Retinal pigment epithelial cell (primary cell): ENCODE measurements around the genes UBE2A, RNF113A and ATP1B4.

DNA sequence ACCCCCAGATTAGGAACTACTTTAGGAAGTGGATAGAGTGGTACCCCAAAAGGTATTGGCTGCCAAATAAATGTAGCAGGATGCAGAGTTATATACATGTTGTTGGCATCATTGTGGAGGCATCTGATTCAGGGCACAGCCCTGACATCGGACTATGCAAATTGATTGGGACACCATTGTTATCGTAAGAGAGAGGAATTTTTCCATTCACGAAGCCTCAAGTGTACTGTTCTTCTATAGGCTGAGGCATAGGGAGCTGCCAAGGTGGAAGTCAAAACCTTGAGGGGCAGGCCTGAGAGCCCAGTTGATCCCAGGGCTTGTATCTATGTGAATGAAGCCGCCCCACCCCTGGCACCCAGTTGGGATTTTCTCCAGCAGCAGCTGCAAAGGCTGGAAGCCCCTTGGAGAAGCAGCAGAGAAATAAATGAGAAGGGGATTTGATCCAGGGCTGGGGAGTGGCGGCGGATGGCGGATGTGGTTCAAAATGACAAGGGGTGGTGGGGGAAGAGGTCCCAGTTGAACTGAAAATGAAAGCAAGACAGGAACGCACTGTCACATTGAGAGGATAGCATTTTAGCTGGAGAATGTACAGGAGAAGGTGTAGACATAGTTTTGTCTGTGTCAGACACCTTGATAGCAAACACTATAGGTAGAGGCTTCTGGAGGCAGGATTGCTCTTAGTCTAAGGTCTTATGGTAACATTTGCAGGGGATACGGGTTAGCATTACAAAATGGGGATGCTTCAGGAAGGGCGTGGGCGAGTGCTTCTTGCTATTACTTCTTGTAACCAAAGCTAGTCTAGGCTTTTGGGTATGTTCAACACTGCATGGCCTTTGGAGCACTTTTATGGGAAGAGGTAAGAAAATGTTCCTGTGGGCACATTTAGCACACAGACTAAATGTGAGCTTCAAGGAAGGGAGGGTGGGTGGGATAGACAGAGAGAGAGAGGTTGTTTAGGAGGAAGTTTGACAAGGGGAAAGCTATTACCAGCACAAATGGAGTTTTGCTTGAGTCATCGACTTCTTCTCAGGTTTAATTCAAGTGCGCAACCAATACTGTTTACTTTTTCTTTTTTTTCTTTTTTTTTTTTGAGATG lies 32.6 kb downstream of the DOCK11 start:
- RRBS: no CpG with 5 or more reads among the region's 13 CpGs

DNA sequence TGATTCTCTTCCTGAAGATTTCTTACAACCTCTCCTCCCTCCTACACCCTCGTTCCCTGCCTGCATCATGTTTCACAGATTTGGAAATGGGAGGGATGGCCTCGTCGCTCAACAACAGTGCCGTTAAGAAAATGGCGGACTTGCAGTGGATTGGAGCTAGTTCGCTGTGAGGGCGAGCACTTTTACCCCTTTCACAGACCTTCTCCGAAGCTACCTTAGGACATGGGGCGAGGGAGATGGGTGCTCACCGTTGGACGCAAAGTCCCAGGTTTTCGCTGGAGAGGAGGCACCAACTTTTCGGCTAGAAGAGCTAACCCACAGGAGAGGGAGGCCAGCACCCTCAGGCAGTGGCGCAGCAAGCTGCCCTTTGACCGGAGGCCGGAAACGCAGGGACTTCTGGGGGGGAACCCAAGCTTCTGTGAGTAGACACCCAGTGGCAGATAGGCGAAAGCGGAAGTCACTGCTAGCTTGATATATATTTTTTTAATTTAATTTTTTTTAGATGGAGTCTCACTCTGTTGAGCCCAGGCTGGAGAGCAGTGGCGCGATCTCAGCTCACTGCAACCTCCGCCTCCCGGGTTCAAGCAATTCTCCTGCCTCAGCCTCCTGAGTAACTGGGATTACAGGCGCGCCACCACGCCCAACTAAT lies 93.0 kb upstream of the IL13RA1 start:
- RRBS: no CpG with 5 or more reads among the region's 26 CpGs

DNA sequence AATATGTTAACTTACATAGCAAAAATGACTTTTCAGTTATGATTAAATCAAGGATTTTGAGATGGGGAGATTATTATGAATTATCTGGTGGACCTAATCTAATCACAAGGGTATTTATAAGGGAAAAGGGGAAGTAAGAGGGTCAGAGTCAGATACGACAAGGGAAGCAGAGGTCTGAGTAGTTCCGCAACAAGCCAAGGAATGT lies 1.1 kb upstream of the IL13RA1 start:
- RRBS: no CpG with 5 or more reads among the region's 2 CpGs

DNA sequence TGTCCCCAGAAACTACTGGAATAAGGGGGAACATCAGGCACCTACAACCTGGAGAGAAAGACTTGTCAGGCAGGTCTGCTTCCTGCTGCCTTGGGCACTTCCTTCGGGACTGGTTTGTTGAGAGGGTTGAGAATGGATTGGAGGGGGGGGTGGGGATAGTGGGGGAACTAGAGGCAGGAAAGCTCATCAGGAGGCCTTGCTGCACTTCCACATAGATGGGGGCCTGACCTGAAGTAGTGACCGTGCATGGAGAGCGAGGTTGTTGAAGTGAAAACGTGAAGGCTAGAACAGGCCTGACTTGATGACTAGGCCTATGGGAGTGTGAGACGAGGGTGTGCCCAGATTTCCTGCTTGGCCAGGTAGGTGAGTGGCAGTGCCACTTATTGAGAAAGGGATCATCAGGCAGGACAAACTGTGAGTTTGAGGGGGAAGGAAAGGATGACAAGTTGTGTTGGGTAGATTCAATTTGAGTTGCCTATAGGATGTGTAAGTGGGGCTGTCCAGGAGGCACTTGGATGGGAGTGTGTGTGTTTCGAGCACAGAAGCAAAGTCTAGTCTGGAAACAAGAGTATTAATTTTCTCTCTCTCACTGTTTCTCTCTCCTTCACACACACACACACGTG lies 33.5 kb downstream of the SLC25A5 start:
- RRBS: no CpG with 5 or more reads among the region's 7 CpGs

DNA sequence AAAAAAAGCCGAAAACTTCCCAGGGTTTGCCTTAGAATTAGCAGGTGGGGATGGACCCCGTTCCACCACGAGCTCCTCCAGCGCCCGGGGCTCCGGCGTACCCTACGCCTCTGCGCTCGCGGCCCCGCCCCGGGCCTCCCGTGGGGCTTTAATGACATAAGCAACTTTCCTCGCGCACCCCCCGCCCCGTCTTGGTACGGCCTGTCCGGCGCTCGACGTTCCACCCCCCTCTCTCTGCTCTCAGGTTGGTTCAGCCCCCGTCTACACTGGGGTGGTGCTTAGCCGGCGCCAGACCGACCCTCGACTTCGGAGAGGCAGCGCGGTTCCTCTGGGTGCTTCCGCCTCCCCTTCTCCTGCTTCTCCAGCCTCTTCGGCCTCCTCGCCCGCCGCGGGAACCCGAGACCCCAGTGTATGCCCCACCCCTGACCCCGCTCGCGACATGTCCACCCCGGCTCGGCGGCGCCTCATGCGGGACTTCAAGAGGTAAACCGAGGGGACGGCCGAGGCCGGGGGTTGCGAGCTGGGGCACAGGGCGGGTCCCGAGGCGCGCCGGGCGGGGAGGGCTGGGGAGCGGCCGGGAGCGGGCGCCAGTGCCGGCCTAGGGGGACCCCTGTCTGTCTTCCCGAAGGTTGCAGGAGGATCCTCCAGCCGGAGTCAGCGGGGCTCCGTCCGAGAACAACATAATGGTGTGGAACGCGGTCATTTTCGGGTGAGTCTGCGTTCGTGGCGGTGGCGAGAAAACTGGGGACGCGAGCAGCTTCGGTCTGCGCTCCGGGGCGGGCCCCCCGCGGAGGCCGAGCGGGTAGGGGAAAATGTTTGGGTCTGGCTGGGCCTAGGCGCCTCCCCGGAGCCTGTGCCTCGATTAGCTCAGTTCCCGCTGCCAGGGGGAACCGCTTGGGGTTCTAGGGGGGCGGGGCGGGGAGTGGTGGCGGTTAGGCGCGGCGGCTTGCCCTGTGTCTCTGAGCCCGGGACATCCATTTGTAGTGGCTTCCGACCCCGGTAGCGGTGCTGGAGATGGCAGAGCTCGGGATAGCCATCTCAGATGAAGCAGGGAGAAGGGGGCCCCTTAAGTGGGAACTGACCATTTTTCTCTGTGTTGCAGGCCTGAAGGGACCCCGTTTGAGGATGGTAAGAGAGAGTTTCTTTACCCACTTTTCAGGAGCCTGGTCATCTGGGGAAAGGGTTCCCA lies at the start of gene UBE2A:
TSS of gene UBE2A (plus strand) at position 291 of the 1,189 bp plus-strand sequence.
- RRBS: 15% methylated on average over 45 of the region's 101 CpGs

- RRBS: no CpG with 5 or more reads among the region's 75 CpGs
Observed at GRCh38 chrX:119605215-119606277, 31.2 kb downstream of the UBE2A start.

DNA sequence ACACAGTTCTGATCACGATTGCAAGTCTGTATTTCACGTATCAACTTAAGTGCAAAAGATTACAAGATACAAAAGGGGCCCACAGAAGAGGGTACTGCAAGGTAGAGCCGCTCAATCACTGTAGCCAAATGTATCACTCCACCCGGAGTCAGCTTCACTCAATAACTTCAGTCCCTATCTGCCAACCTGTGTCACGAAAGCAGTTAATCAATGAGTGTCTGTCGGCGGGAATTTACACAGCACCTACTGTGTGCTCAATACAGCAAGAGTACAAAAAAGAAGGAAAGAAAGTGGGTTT lies 32.5 kb downstream of the UBE2A start:
- RRBS: no CpG with 5 or more reads among the region's 7 CpGs

GRCh38 chrX:119684243-119684690 lies 8.7 kb downstream of the SEPTIN6 start:
- RRBS: no CpG with 5 or more reads among the region's 7 CpGs

GRCh38 chrX:119758653-119759099 lies 288 bp downstream of the SOWAHD start:
- RRBS: 8% methylated on average over 22 of the region's 47 CpGs

- RRBS: no CpG with 5 or more reads among the region's 9 CpGs
Observed at GRCh38 chrX:119784968-119785952, 6.2 kb downstream of the RPL39 start.

DNA sequence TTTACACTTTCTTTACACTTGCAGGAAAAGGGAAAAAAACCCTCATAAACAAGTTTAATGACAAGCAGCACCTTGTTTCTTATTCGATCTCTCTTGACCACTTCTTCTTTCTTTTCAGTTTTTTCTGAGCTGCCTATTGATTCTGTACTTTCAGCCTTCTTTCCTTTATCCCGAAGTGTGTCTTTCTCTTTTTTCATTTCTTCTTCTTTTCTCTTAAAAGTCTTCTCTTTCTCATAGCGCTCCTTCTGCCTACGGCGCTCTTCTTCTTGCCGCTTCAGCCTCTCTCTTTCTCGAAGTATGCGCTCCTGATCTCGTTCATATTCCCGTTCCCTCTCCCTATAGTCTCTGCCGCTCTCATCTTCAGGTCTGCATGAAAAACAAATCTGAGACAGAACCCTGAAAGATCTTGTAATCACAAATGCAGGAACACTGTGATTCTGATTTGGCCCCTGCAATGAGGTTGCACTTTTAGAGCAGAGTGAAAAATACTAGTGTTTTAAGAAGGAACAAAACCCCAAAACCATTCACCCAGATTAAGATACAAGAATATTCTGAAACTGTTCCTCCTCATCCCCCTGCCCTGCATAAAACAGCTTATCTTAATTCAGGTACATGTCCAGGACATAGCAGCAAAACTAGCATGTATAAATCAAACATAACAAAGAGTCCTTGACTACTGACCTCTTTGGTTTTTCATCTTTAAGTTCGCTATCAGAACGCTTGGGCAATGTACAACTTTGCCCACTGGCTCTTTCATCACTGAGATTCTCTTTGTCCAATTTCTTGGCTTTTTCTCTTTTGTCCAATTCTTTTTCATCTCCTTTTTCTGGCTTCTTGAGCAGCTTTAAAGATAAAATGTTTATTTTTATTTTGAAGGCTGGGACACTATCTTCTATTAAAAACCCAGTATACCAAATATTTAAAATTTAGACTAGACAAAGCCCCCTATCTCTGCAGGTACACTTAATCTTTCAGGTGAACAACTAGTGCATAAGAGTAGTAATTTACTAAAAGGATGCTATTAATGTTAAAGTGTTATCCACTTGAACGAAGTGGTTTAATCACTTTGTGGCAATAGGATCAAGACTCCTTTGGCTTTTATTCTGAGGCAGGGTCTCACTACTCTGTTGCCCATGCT lies 14.7 kb downstream of the UPF3B start:
- RRBS: no CpG with 5 or more reads among the region's 14 CpGs

DNA sequence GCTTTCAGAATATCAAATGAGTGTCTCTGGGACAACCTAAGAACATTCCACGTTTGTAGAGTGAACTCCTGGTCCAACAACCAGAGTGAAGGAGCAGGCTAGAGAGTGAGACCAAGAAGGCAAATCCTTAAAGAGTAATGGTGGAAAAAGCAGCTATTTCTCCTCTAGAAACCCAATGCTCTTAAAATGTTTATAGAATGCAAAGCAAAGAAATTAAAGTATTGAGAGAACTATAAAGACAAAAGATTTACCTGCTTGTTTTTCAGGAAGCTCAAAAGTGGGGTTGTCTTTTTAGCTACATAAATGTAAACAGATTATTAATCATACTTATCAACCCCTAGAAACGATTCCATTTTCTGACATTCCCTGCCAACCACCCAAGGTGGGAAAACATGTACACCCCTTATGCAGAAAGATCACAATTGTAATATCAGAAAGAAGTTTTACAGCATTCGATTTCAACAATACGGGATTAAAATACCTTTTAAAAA lies 11.2 kb downstream of the UPF3B start:
- RRBS: no CpG with 5 or more reads among the region's 4 CpGs

- RRBS: 39% methylated on average over 15 of the region's 78 CpGs
Observed at GRCh38 chrX:119870850-119871970, at the start of gene RNF113A. RNF113A (minus strand) TSS chrX:119871733.

DNA sequence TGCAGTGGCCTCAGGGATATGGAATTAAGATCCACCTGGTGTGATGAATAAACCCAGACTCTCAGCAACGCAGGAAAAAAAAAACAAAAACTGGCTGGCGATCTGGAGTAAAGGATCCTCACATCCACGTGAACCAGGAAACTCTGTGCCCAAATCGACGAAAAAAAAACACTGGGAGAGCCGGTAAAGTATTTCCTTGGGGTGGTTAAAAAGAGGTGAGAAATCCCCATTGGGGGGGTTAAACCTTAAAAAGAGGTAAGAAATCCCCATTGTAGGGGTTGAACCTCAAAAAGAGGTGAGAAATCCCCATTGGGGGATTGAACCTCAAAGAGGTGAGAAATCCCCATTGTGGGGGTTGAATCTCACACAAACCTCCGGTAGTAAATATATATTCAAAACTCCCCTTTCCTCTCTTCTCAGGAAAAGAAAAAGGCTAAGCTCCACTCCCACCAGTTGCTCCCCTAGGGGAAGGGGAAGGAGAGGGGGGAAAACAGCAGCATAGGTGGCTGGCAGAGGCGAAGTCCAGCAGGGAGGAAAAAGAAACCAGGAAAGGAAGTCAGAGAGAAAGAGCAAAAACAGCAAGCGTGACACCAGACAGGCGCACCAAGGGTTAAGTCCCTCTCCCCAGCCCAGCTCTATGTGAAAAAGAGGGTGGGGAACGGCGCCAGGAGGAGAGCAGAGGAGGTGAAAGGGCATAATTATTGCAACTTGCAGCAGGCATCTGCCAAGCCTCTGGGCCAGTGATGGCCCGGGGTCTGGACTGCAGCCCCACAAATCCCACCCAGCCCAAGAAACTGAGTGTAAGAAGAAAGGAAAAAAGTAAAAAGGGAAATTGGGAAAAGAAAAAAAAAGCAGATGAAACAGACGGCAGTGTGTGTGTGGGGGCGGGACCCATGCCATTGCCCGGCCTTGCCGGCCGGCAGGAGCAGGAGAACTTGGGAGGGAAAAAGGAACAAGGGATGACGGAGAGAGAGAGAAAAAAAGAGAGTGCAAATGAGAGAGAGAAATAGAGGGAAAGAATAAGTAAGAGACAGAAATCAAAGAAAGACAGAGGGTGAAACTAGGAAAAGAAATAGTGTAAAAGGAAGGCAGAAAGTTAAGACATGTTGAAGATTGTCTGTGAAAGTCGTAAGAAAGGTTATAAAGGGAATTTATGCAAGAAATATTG lies 14.3 kb upstream of the RHOXF2 start:
- RRBS: no CpG with 5 or more reads among the region's 20 CpGs

- RRBS: no CpG with 5 or more reads among the region's 9 CpGs
Observed at GRCh38 chrX:120304120-120304659, 7.1 kb downstream of the TMEM255A start.

GRCh38 chrX:120361736-120362172 lies at the start of gene ATP1B4:
ATP1B4 (plus strand) TSS chrX:120362089.
- RRBS: no CpG with 5 or more reads among the region's 6 CpGs

DNA sequence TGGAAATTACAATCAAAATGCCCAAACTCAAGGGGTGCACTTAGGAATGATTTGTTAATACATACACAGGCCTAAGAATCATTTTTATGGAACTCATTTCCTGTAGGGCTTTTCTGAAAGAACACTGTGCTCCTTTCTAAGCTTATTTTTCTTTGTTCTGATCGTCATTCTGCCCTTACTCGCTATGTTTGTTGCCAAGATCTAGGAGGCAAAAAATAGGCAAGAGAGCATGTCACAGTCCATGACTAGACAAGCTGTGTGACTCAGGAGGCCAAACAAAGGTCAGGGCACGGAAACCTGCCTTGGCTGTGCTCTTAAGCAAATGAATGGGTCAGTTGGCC lies 42.5 kb upstream of the C1GALT1C1 start:
- RRBS: no CpG with 5 or more reads among the region's 3 CpGs

- RRBS: no CpG with 5 or more reads among the region's 4 CpGs
Observed at GRCh38 chrX:120761720-120762311, 113.8 kb downstream of the CT47B1 start.

- RRBS: no CpG with 5 or more reads among the region's 4 CpGs
Observed at GRCh38 chrX:123201566-123201947, 17.5 kb downstream of the GRIA3 start.